Heart (tissue), 3 donors: ENCODE results near the genes IL1A, IL1F10 and PAX8.

DNA sequence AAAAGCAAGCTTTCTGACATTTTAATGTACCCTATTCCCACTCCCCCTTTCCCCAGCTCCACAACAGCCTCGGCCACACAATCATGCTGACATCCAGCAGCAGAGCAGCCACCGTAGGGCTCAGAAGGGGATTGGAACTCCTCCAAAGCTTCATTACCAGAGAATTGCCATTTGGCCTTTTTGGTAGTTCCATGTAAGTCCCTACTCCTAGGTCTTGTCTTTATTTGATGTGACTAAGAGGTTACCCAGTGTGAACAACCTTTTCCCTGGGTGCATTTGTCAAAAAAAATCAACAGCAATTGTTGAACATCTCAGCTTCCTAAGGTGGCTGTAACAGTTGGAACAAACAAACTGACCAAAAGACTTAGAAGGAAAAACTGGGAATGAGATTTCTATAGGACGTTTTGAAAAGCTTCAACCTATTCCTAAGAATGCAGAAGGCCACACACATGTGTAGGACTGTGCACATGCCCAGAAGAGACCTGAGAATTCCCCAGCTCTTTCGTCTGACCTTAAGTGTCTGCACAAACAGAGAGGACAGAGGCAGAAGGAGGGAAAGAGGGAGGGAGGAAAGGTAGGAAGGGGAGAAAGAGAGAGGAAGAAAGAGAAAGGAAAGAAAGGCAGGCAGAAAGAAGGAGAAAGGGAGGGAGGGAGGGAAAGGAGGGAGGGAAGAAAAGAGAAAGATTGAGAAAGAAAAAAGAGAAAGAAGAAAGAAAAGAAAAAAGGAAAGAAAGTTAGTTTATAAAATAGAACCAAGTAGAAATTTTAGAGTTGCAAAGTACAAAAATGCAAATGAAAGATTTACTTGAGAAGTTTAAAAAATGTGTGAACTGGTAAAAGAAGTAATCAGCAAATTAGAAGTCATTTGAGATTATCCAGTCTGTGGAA, 7.7 kb upstream of the POLR1B start:
- RAMPAGE, long total RNA, 2 experiments, result no peak in any of the 2 experiments

DNA sequence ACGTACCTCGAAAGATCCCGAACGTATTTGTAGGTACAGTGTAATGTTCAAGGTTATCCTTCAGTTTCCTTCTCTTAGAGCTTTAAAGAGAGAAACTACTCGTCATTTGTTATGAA, 607 bp downstream of the POLR1B start:
- RAMPAGE, long total RNA, 2 experiments, result no peak in any of the 2 experiments

- RAMPAGE, long total RNA, 2 experiments, result no peak in any of the 2 experiments
These were observed 9.4 kb upstream of the CHCHD5 start for GRCh38 chr2:112574876-112575575.

DNA sequence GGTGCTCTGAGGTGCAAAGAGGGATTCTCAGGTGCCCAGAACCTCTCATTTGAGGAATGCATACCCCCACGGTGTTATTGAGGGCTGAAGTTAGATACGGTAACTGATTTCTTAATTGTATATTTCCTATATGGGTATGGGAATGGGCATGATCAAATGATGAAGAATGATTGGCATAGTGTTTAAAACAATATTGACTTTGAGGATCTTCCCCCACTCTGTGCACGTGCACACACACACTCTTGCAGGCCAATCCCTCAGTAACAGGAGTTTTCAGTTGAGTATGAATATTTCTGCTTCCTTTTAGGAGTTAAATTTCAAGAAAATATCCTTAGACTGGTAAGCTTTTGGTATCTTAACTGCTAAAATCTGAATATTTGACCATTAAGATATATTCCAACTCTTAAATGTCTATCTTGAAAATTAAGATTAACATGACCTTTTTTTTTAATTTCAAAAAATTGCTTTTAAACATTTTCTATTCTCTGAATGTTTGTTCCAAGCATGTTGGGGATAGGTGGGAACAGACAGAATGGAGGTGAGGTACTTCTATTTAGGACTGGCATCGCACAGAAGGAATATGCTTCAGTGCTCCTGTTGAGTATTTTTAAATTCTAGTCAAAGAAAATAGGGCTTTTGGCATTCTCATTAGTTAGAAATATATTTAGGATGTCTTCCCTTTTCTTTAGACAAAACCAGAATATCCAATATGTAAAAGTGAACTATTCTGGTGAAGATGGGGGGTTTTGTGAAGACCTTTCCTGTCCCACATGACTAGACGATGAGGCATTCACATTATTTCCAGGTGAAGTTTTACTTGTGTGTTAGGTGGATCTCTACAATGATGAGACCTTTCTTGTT, 3.6 kb downstream of the SLC20A1 start:
- RAMPAGE, long total RNA, 2 experiments, result no peak in any of the 2 experiments

DNA sequence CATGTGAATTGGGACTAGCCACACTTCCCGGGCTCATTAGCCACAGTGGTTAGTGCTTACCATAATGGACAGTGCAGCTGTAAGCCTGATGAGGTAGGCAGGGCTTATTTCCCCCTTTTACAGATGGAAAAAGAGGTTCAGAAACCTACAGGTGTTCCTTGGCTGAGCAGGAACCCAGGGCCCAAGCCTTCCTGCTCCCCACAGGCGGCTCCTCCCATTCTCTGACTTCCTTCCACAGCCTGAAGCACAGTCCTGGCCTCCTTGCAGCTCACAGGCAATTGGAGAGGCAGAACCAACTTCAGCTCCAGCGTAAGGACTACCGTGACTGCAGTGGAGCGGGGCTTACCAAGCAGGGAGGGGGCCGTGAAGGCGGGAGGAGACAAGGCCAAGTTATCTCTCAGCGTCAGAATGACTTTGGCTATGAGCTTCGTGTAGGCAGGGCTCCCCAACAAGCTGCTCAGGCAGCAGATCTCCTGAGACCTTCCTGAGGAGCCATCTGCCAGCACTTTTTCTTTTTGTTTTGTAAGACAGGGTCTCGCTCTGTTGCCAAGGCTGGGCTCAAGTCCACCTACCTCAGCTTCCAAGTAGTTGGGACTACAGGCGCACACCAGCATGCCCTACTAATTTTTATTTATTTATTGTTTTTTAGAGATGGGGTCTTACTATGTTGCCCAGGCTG, 34.3 kb upstream of the NT5DC4 start:
- RAMPAGE, long total RNA, 2 experiments, result no peak in any of the 2 experiments

GRCh38 chr2:112691190-112691499, 29.7 kb upstream of the NT5DC4 start:
- RAMPAGE, long total RNA, 2 experiments, result no peak in any of the 2 experiments

DNA sequence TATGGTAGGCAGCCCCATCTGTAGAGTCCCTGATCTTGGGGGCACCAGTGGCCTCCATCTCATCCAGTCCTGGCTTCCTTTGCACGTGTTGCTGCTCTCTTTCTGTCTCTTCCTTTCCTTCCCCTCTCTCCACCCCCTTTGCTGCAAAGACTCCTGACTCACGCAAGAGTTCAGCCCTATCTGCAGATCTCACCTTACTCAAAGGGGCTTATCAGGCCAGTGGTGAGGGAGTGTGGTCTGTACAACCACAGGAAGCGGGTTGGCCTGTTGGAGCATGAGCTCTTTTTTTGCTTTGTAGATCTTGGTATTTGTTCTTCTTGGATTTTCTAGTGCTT, 14.6 kb upstream of the NT5DC4 start:
- RAMPAGE, long total RNA, 2 experiments, result no peak in any of the 2 experiments

- RAMPAGE, long total RNA, 2 experiments, result no peak in any of the 2 experiments
These were observed at the start of gene IL1A for GRCh38 chr2:112784163-112784739. Gene IL1A, minus strand, starts transcription at chr2:112784493.

GRCh38 chr2:112939119-112939608, 28.2 kb downstream of the IL37 start:
- RAMPAGE, long total RNA, 2 experiments, result no peak in any of the 2 experiments

DNA sequence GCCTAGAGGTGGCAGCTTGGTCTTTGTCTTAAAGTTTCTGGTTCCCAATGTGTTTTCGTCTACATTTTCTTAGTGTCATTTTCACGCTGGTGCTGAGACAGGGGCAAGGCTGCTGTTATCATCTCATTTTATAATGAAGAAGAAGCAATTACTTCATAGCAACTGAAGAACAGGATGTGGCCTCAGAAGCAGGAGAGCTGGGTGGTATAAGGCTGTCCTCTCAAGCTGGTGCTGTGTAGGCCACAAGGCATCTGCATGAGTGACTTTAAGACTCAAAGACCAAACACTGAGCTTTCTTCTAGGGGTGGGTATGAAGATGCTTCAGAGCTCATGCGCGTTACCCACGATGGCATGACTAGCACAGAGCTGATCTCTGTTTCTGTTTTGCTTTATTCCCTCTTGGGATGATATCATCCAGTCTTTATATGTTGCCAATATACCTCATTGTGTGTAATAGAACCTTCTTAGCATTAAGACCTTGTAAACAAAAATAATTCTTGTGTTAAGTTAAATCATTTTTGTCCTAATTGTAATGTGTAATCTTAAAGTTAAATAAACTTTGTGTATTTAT, 7.3 kb downstream of the IL36G start:
- RAMPAGE, long total RNA, 2 experiments, result no peak in any of the 2 experiments

DNA sequence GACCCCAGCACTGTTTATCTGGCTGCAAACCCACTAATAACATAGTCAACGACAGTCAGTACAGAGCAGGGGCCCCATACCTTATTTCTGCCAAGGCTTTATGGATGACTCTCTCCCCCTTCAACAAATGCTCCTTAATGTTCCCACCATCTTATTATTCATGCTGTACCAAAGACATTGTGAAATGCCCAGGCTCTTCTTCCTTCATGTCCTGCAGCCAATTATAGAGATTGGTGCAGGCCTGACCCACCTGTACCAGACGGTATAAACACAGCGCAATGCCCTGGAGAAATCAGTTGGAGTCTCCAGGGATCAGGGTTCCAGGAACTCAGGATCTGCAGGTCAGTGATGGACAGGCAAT, at the start of gene IL1F10:
TSS of gene IL1F10 (plus strand) at position 295 of the 361 bp plus-strand sequence.
- RAMPAGE, long total RNA, 2 experiments, result no peak in any of the 2 experiments

DNA sequence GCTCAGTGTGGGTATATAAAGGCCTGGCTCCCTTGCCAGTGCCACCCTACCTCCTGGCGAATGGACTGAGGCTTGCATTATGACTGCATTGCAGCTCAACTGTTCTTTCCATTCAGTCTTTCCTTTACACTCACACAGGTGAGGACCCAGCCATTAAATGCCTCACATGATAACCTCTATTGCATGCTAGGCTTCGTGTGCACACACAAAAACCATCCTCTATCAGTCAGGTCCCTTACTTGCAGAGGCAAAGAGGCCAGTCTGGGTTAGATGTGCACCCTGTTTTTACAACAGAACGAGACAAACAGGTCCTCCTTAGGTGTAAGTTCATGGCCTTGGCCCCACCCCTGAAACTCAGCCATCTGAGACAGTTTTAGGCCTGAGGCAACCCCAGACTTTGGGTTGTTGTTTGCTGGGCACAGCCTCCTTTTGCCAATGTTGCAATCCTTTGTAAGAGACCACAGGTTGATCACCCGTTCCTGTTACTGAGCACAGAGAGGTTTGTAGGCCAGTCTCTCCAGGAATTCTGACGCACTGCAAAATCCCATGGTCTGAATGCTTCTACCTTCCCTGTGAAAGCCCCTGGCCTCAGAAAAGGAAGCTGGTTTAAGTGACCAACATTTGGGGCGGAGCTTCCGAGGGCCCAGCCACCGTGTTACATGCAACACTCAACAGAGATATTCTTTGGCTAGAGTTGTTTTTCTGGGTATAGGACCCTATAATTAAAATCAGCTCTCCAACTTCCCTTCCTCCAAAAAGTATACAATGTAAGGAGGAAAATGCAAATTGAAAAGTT, 15.6 kb upstream of the IL1RN start:
- RAMPAGE, long total RNA, 2 experiments, result no peak in any of the 2 experiments

GRCh38 chr2:113164782-113165793, 8.7 kb upstream of the PSD4 start:
- RAMPAGE, long total RNA, 2 experiments, result no peak in any of the 2 experiments

DNA sequence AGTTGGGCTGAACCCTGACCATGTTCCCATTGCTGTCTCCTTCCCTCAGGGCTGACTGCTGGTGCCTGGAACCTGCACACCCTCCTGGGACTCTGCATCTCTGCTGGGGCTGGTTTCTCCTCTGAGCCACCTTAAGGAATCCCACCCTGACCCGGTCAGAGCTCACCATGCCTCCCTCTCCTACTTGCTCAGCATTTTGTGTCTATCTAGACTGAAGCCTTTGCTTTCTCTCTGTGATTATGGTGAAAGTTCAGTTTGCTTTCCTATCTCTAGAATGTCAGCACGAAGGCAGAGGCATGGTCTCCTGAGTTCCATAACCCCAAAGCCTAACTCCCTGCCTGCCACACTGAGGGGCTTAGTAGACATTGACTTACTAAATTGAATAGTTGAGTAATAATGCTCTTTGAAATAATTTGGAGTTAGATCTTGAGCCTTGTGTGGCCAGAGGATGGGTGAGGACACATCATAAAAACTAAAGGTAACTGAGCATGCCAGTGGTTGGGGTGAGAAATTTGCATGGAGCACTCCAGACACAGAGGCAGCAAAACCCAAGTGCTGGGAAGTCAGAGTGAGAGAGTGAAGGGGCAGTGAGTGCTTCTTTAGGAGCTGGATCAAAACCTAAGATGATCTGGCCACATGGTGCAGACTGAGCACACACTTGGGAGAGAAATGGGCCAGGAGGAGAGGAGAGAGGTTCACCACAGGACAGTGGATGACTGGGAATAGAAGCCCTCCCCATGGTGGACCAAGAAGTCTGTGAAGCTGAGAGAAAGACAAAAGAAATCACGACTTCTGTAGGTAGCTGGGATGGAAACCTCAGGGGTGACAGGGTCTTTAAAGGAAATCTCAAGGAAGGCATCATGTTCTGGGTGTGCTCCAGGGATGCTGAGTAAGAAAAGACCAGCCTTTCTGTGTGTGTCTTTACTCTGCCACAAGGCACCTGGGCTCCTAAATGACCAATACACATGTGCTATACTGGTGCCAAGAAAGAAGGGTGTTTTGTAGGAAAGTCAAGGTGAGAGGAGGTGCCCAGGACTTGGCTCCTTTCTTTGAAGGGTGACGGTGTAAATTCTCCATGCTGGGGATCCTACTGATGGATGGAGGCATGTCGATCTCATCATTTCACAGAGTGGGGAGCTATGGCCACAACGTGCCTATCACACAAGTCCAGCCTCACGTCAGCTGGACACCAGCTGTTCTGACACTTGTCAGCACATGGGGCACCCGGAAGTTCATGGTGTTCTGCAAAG, 12.9 kb downstream of the PAX8 start:
- RAMPAGE, long total RNA, 2 experiments, result no peak in any of the 2 experiments

- RAMPAGE, long total RNA, 2 experiments, result no peak in any of the 2 experiments
These were observed at the start of gene PAX8 for GRCh38 chr2:113278216-113279252. Gene PAX8, minus strand, starts transcription at chr2:113278921.

DNA sequence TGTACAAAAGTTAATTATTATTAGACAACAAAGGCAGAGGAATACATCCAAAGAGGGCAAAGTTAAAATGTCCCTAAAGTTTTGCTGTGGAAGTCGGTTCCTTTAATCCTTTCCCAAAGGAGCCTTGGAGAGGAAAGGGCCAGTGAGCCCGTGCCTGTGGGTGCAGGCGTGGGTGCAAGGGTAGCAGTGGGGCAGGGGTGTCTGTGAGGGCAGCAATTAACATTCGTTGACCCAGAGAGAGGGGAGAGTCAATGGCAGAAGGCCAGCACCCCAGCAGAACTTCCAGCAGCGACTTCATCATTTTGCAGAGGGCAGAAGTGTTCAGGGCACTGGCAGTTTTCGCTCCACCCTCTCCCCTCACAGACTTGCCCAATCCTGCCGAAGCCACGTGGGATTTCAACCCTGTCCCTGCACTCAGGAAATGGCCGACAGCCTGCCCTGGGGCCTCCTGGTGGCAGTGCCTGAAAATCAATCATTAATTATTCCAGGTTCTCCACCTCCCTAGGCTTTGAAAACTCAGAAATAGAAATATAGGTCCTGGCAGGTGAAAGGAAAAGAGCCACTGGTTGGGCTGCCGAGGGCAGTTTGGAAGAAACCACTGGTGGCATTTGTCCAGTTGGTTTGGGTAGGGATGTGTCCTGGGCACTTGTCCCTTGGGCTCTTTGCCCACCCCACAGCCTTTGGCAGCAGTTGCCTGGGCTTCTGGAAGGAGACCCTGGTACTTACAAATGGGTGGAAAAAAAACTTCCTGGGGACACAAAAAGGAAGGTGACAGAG, 4.3 kb upstream of the PAX8 start:
- RAMPAGE, long total RNA, 2 experiments, result no peak in any of the 2 experiments

DNA sequence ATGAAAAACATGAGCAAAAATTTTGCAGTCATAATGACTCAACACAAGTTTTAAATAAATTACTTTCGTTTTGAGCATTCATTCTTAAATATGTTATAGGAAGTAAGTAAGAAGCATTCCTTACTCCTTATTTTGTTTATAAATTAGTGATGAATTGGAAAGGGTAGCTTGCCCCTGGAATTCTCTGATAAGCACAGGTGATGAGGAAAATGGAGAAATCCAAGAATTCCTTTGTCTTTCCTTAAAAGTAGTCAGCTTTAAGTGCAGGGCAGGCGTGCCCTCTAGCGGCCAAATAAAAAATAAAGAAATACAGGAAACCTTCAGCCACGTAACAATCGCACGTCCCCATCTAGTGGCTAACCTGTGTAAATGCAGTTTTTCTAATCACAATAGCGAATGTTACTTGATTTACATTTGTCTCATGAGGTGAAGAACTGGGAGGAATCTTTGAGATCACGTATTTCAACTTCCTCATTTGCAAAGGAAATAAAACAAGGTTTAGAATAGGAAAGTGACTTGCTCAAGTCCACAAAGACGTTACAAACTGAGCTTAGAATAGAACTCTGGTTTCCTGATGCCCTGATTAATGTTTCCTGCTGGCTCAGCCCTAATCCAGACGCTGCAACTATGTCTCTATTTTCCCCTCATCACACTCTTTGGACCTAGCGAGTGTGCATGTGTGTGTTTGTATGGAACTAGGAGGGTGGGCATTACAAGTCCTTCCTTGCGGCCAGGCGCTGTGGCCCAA, 47.2 kb upstream of the ZNG1B start:
- RAMPAGE, long total RNA, 2 experiments, result no peak in any of the 2 experiments

GRCh38 chr2:113502941-113503287, 4.4 kb downstream of the FOXD4L1 start:
- RAMPAGE, long total RNA, 2 experiments, result no peak in any of the 2 experiments

DNA sequence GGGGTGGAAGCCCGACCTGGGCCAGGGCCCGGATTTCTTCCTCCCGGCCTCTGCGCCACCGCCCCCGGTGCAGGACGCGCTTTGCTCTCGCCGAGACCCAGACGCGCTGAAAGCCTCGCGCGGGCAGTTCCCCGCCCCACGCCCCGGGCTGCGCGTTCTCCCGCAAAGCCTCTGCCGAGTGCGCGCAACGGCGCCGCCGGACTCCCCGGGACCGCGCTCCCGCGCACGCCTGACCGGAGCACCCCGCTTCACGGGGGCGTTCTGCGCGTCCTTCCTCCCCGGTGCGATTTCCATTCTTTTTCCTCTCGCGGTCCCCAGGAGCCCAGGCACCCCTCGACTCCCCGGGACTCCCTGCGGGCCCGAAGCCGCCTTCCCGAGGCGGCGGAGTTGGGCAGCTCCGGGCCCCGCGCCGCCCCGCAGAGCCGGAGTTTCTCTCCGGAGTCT, 4.9 kb downstream of the FOXD4L1 start:
- RAMPAGE, long total RNA, 2 experiments, result no peak in any of the 2 experiments

- RAMPAGE, long total RNA, 2 experiments, result start-site peak on the plus strand in 1 of 2 experiments, at chr2:113541537-113541591 at its widest, 17 reads per replicate
These were observed 42.7 kb downstream of the FOXD4L1 start for GRCh38 chr2:113541032-113541701.